Body of pancreas (tissue), 2 donors: Measurements from ENCODE around the gene HSBP1L1.

- PRO-cap, result bidirectional peak, plus-strand start at chr18:79680605, minus-strand start at chr18:79680501
- RAMPAGE, long total RNA, 2 experiments, result no peak in any of the 2 experiments
Measured at GRCh38 chr18:79680335-79681080, 905 bp downstream of the CTDP1 start.

GRCh38 chr18:79695078-79695553 is 15.5 kb downstream of the CTDP1 start:
- PRO-cap, result no peak
- RAMPAGE, long total RNA, 2 experiments, result no peak in any of the 2 experiments

- PRO-cap, result no peak
- RAMPAGE, long total RNA, 2 experiments, result no peak in any of the 2 experiments
Measured at GRCh38 chr18:79735110-79735617, 55.6 kb downstream of the CTDP1 start.

- PRO-cap, result unidirectional peak, plus-strand start at chr18:79856797
- RAMPAGE, long total RNA, 2 experiments, result no peak in any of the 2 experiments
Measured at GRCh38 chr18:79856598-79856945, 58.8 kb downstream of the KCNG2 start.

DNA sequence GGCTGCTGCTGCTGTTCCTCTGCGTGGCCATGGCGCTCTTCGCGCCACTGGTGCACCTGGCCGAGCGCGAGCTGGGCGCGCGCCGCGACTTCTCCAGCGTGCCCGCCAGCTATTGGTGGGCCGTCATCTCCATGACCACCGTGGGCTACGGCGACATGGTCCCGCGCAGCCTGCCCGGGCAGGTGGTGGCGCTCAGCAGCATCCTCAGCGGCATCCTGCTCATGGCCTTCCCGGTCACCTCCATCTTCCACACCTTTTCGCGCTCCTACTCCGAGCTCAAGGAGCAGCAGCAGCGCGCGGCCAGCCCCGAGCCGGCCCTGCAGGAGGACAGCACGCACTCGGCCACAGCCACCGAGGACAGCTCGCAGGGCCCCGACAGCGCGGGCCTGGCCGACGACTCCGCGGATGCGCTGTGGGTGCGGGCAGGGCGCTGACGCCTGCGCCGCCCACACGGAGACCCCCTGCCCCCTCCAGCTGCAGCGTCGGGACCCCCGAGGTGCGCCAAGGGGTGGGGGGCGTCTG is 52.0 kb downstream of the SLC66A2 start:
- PRO-cap, result no peak
- RAMPAGE, long total RNA, 2 experiments, result no peak in any of the 2 experiments

GRCh38 chr18:79912328-79913637 is 38.7 kb downstream of the SLC66A2 start:
- PRO-cap, result no peak
- RAMPAGE, long total RNA, 2 experiments, result no peak in any of the 2 experiments

- PRO-cap, result no peak
- RAMPAGE, long total RNA, 2 experiments, result no peak in any of the 2 experiments
Measured at GRCh38 chr18:79926887-79927627, 24.4 kb downstream of the SLC66A2 start.

- PRO-cap, result no peak
- RAMPAGE, long total RNA, 2 experiments, result no peak in any of the 2 experiments
Measured at GRCh38 chr18:79941102-79942265, 10.0 kb downstream of the SLC66A2 start.

GRCh38 chr18:79943787-79944565 is 7.5 kb downstream of the SLC66A2 start:
- PRO-cap, result unidirectional peak, plus-strand start at chr18:79944306
- RAMPAGE, long total RNA, 2 experiments, result no peak in any of the 2 experiments

GRCh38 chr18:79952038-79952486 is 609 bp upstream of the SLC66A2 start:
- PRO-cap, result bidirectional peak, plus-strand start at chr18:79952332, minus-strand start at chr18:79952264
- RAMPAGE, long total RNA, 2 experiments, result no peak in any of the 2 experiments

DNA sequence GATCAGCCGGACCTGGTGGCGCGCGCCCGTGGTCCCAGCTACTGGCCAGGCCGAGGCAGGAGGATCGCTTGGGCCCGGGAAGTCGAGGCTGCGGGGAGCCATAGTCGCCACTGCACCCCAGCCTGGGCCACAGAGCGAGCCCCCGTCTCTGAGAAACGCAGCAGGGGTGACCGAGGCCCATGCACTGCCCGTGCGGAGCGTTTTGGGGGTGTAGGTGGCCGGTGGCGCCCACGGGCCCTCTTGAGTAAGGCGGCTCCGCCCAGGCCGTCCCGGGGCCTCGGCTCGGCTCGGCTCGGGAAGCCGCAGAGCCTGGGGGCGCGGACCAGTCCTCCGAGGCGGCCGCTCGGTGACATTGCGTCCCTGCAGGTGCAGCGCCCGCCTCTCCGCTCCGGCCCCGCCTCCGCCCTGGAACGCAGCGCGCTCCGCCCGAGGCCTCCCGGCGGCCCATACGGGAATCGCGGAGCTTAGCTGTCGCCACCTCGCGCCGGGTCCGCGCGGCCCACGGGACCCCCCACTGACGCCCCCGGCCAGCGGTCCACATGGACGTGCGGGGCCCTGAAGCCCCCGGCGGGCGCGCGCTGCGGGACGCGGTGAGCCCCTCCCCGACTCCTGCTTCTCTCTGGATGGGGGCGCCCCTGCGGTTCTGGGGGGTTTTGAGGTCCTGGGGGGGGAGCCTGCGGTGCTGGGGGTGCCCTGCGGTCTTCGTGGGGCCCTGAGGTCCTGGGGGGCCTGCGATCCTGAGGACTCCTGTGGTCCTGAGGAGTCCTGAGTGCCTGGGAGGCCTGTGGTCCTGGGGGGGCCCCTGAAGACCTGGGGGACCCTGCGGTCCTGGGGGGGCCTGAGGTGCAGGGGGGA is at the start of gene HSBP1L1:
Gene HSBP1L1, plus strand, starts transcription at position 447 of the 855 bp plus-strand sequence.
- PRO-cap, result bidirectional peak, plus-strand start at position 449 of the sequence, minus-strand start at position 335 of the sequence
- RAMPAGE, long total RNA, 2 experiments, result start-site peak on the plus strand in 1 of 2 experiments, centred at position 542 of the sequence, 7 reads per replicate

DNA sequence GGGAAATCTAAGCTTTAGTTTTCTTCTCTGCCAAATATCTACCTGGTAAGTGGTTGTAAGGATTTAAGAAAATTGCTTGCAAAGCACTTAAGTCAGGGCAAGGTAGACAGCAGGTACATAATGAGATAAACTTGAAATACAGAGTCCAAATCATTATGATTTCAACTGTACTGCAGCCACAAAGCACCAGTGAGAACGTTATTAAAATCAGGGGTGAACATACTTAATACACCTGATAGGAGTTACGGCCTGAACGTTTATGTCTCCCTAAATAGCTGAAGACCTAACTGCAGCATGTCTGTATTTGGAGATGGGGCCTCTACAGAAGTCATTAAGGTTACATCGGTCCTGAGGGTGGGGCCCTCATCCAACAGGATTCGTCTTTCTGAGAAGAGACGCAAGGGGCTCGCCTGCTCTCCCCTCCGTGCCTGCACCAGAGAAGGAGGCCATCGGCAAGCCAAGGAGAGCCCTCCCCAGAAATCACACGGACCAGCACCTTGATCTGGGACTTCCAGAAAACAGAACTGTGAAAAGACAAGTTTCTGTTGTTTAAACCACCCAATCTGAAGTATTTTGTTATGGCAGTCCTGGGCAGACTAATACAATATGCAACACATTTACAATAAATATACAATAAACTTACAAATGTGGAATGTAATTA is 5.9 kb downstream of the HSBP1L1 start:
- PRO-cap, result no peak
- RAMPAGE, long total RNA, 2 experiments, result no peak in any of the 2 experiments

DNA sequence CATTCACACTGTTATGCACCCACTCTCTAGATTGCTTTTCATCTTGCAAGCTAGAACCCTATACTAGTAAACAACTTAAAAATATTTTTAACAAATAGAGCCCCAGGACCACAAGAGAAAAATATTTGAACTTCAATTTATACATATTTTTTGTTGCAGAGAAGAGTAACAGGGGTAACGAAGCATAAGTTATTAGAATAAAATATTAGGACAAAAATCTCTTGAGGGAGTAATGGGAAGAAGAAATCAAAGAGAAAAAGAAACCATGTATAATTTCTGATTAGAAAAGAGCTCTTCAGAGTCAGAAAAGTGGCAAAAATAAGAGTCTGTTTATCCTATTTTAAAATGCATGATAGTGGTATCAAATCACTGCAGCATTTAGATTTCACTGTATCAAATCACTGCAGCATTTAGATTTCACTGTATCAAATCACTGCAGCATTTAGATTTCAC is 39.6 kb downstream of the PARD6G start:
- PRO-cap, result no peak
- RAMPAGE, long total RNA, 2 experiments, result no peak in any of the 2 experiments